Cerebellum (tissue), 5 donors: ENCODE measurements around a stretch of chr15.

DNA sequence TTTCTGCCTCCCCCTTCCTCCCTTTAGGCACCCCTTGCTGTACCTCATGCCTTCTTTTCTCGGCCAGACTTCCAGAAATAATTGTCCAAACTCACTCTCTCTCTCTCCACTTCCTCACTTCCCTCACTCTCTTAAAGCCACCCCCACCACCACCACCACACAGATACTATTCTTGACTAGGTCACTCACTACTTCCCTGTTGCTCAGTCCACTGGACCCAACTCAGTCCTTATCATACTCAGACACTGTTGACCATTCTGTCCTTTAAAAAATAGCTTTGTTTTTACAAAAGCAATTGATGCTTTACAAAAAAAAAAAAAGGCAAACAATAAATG is 31.7 kb upstream of the RAB11A start:
- PRO-cap, 3 experiments: no peak in any of the 3 experiments
- RAMPAGE, long total RNA: no peak

GRCh38 chr15:65862872-65863301 is 6.4 kb upstream of the RAB11A start:
- PRO-cap, 3 experiments: no peak in any of the 3 experiments
- RAMPAGE, long total RNA: no peak

GRCh38 chr15:65970884-65971659 is 101.8 kb downstream of the RAB11A start:
- PRO-cap, 3 experiments: no peak in any of the 3 experiments
- RAMPAGE, long total RNA: no peak

- PRO-cap, 3 experiments: no peak in any of the 3 experiments
- RAMPAGE, long total RNA: no peak
Measured at GRCh38 chr15:66386159-66386493, 586 bp upstream of the MAP2K1 start.

DNA sequence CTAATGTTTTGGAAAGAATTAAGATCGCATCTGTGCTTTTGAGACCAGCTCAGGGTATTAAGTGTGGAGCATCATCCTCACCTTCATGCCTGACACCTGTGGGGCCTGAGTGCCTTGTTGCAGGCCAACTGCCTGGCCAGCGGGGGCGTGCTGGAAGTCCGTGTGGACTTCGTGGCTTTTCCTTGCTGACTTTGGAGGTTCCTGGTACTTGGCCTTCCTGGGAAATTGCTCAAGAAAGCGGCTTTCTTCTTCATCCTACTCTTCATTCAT is 1.0 kb downstream of the MAP2K1 start:
- PRO-cap, 3 experiments: no peak in any of the 3 experiments
- RAMPAGE, long total RNA: no peak

DNA sequence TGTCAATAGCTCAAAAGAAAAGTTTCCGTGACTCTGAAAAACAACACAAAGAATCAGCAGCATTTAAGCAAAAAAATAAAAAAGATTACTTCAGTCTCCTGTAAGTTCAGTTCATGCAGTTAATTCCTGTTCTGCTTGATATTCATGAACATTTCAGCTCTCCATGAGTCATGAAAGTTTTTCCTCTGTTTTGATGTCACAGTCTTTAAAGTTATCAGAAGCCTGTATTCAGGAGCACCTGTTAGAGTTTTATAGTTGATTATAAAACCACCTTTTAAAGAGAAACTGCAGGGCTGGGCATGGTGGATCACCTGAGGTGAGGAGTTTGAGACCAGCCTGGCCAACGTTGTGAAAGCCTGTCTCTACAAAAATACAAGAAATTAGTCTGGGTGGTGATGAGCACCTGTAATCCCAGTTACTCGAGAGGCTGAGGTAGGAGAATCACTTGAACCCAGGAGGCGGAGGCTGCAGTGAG is 30.8 kb downstream of the SNAPC5 start:
- PRO-cap, 3 experiments: no peak in any of the 3 experiments
- RAMPAGE, long total RNA: no peak

- PRO-cap, 3 experiments: no peak in any of the 3 experiments
- RAMPAGE, long total RNA: no peak
Measured at GRCh38 chr15:66470524-66471043, 27.0 kb downstream of the SNAPC5 start.

- PRO-cap, 3 experiments: no peak in any of the 3 experiments
- RAMPAGE, long total RNA: no peak
Measured at GRCh38 chr15:66610851-66611913, 45.4 kb upstream of the LCTL start.

GRCh38 chr15:66621199-66622731 is 56.0 kb upstream of the LCTL start:
- PRO-cap, 3 experiments: no peak in any of the 3 experiments
- RAMPAGE, long total RNA: no peak

DNA sequence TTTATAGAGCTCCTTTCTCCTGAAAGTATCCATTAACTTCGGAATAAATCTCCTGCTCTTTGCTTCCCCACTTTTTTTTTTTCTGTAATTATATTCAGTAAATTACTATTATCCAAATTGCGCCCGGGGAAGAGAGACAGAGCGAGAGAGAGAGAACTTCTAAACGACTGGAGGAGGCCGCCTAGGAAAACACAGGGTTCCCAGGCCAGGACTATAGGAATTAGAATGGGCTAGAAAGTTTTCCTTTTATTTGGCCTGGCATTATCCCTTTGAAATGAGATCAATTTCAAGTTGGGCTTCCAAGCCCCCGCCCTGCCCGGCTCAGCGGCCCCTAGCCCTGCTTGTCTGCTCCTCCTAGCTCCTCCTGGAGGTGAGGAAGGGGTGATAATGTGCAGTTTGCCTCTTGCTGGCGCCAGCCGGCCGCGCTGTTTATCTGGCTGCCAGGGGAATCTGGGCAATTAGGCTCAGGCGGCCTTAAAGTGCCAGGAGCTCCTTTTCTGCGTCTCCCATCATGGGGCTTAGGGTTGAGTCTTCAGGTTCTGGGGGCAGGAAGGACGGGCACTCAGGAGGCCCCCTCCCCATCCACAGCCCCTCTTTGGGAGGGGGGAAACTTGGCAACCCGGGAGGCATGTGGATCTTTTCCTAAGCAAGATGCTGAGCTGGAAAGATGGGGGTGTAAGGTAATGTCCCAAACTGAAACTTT is 5.3 kb downstream of the SMAD6 start:
- PRO-cap, 3 experiments: no peak in any of the 3 experiments
- RAMPAGE, long total RNA: no peak

- PRO-cap, 3 experiments: no peak in any of the 3 experiments
- RAMPAGE, long total RNA: no peak
Measured at GRCh38 chr15:66773065-66773448, 71.0 kb downstream of the SMAD6 start.

GRCh38 chr15:66907923-66908709 is 157.3 kb upstream of the SMAD3 start:
- PRO-cap, 3 experiments: no peak in any of the 3 experiments
- RAMPAGE, long total RNA: no peak

- PRO-cap, 3 experiments: no peak in any of the 3 experiments
- RAMPAGE, long total RNA: no peak
Measured at GRCh38 chr15:67048626-67049176, 16.7 kb upstream of the SMAD3 start.

DNA sequence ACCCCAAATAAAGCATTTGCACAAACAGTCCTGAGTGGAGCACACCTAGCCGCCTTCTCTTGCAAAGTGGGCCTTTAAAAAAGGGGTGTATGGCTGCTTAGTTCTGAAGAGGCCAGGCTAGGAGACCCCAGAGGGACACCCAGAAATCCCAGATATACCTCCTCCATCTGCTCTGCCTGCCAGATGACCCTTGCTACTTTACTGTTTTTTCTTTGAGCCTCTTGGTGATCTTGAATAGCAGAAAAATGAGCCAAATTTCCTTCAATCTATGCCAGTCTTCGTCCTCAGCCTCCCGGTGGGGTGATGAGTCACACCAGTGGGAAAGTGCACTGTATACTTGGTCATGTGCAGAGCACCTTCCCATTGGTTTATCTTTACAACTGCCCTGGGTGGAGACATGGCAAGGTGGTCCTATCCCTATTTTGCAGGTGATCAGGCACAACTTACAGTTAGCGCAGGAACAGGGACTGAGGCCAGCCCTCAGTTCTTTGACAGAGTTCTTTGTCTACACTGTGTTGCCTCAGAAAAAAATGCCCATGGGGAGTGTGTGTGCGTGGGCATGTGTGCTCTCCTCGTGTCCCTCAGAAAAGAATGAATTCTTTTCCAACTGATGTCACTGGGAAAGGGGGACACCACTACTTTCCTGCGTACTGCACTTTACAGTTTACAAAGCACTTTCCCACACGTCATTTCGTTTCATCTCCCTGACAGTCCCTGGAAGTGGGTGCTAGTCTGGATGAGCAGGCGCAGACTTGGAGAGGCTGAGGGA is 23.8 kb downstream of the SMAD3 start:
- PRO-cap, 3 experiments: no peak in any of the 3 experiments
- RAMPAGE, long total RNA: no peak

DNA sequence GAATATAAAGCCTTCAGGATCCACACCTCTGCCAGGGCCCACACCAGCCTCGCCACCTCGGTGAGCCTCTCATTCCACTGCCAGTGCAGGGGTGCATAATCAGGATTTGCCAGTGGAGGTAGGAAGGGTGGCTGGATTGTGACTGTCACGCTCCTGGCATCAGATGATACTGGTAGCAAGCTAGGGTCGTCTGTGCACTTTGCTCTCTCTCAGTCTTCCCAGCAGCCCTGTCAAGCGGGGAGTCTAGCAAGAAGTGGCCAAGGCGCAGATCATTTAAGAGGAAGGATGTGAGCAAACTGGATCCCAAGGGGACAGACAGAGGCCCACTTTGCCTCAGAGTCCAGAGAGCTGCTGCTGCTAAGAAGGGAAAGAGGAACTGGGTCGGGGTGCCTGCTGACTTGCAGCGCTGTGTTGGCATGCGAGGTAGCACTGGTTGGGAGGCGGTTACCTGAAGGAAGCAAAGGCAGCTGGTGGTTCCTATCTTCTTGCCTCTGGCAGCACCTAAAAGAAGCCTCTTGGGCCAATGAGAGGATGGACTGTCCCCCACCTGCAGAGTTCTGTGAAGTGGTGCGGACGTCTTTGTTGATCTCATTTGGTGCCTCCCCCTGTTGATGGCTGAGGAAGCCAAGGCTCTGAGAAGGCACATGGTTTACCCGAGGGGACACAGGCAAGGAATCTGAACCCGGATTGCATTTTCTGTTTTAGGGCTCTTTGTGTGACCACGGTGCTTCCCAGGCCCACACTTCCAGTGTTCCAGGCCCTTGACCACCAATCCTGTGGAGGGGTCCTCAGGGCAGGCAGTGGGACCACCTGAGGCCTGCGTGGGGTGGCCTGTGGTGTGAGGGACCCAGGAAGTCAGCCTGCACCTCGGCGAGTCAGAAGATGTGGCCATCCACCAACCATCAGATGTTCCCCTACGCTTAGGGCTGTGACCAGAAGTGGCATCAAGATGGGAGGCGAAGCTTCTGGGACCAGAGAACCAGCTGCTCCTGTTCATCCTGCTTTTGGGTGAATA is 28.2 kb downstream of the SMAD3 start:
- PRO-cap, 3 experiments: no peak in any of the 3 experiments
- RAMPAGE, long total RNA: no peak

- PRO-cap, 3 experiments: no peak in any of the 3 experiments
- RAMPAGE, long total RNA: no peak
Measured at GRCh38 chr15:67126994-67127910, 61.9 kb downstream of the SMAD3 start.

DNA sequence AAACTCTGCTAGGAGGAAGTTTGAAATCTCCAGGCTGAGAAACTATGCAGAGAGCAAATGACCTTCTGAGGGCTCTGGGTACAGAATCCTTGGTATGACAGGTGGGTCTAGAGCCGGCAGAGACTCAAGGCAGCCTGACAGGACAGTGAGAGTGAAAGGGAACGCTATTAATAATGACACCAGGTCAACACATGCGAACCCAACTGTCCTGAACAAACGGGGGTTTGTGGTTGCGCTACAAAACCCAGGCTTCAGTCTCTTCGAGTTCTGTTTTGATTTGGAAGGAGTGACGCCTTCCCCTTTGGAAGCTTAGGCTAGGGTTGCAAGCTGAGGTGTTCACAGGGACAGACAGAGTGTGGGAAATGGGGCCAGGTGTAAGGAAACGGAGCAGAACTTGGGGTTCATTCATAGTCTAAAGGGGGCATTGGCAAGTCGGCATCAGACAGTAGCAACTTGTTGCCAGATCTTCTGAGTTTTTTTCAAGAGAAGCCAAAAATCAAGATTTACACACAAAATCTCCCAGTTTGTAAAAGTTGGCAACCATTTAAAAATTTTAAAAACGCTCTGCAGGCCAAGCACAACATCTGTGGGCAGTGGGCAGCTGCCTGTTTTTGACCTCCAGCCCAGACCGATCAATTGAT is 75.2 kb downstream of the SMAD3 start:
- PRO-cap, 3 experiments: no peak in any of the 3 experiments
- RAMPAGE, long total RNA: no peak

DNA sequence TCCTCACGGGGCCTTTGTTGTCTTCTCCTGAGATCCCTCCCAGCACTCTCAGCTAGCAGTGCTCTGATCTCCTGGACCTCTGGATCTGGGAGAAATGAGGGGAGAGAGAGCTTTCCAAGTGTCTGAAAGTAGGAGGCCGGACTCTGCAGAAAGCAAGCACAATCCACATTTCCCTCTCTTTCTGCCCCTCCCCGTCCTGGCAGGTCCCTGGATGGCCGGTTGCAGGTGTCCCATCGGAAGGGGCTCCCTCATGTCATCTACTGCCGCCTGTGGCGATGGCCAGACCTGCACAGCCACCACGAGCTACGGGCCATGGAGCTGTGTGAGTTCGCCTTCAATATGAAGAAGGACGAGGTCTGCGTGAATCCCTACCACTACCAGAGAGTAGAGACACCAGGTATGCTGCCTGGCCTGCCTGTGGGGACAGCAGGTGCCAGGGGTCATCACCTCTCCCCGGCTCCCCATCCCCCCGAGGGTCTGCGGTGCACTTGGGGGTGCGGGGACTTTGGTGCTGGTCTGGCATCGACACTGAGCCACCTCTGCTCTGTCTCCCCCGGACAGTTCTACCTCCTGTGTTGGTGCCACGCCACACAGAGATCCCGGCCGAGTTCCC is 89.7 kb downstream of the AAGAB start:
- PRO-cap, 3 experiments: no peak in any of the 3 experiments
- RAMPAGE, long total RNA: no peak

DNA sequence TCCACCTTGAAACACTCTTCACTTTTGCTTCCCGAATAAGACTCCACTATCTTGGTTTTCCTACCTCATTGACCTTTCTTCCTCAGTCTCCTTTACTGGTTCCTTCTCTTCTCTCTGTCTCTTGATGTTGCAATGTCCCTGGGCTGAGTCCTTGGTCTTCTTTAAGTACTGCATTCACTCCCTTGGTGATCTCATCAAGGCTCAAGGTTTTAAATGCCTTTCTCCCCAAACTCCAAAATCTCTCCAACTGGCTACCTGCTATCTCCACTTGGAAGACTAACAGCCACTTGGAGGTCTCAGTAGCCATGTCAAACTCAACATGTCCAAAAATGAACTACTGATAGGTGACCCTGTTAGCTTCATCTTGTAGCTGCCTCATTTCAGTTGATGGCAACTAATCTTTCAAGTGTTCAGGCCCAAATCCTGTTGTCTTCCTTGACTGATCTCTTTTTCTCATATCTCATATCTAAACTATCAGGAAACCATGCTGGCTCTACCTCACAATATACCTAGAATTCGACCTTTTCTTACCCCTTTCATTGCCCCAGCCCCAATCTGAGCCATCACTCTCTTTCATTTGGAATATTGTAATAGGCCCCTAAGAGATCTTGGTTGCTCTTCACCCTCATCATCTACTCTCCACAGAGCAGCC is 31.3 kb downstream of the AAGAB start:
- PRO-cap, 3 experiments: no peak in any of the 3 experiments
- RAMPAGE, long total RNA: no peak

DNA sequence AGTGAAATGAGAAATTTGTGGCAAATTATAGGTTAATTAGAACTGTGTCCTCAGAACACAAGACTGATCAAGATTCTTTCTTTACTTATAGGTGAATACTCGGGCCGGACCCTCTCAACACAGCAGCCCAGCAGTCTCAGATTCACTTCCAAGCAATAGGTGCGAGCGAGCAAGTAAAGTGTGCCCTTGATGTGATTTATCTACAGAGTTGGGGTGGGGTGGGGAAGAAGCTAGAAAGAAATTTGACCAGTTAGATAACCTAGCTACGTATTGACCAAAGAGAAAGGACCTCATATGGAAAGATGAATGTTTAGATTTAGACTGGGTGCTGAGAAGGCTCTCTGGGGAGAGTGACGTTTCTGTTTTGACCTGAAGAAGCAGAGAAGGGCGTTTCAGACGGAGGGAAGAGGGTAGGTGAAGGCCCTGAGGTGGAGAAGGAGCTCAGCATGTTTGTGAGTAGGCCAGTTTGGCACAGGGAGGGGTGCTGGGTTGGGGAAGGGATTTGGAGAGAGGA is 44.3 kb downstream of the MAP2K5 start:
- PRO-cap, 3 experiments: no peak in any of the 3 experiments
- RAMPAGE, long total RNA: no peak